CD14-positive monocyte (primary cell): ENCODE data around the genes GPX7 and TCEANC2.

DNA sequence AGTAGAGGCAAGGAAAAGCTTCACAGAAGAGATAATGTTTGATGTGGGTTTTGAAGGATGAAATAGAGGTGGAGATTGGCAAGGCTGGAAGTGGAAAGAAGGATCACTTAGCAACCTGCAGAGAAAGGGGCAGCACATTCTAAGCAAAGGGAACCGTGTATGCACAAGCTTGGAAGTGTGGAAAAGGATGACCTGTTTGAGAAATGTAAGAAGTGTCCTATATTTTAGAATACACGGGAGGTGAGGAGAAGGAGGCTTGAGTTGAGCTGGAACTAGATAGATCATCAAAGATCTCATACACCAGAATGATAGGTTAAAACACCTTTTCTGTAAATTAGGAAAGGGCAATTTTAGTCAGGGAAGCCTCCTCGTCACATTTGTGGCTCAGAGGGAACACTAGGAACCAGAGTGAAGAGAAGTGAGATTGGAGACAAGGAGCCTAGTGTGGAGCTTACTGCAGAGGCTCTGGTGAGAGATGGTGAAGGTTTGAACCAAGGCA, 70.6 kb downstream of the OSBPL9 start:
- CAGE, long polyA plus RNA = no peak

- CAGE, long polyA plus RNA = no peak
Observed at GRCh38 chr1:51790649-51791362, 87.7 kb downstream of the NRDC start.

DNA sequence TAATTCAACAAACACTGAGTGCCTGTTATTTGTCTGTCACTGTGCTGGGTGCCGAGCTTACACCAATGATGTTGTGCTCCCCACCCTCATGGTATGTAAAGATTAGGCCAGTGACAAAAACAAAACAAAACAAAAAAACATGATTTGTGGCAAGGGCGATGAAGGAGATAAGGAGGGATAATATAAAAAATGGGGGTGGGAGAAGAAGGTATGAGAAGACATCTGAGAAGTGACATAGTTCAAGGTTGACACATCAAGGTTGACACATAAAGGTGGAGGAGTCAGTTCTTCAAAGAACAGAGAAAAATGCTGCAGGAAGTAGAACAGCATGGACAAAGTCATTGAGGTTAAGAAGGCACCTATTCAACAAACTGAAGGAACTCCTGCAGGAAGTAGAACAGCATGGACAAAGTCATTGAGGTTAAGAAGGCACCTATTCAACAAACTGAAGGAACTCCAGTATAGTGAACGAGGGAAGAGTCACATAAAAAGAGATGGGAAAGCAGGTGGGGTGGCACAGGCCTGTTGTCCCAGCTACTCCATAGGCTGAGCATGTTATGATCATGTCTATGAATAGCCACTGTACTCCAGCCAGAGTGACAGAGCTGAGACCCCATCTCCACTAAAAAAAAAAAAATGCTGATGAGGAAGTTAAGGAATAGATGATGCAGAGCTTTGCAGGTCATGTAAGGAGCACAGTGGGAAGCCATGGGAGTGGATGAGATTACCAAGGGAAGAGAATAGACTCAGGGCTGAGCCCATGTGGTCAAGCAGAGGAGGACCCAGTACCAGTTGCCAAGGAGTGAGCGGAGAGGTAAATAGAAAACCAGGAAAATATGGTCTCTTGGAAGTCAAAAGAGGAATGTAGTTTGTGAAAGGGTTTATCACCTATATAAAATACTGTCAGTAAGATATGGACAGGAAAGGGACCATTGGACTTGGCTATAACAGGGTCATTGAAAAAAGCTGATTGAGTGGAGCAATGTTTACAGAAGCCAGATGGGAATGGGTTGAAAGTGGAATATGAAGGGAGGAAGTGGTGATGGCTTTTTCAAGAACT, 101.6 kb downstream of the ZFYVE9 start:
- CAGE, long polyA plus RNA = no peak

- CAGE, long polyA plus RNA = no peak
Observed at GRCh38 chr1:52356793-52357400, 9.1 kb downstream of the CC2D1B start.

GRCh38 chr1:52602187-52603332, at the start of gene GPX7:
GPX7 (plus strand) TSS chr1:52602371.
- CAGE, long polyA plus RNA = no peak

DNA sequence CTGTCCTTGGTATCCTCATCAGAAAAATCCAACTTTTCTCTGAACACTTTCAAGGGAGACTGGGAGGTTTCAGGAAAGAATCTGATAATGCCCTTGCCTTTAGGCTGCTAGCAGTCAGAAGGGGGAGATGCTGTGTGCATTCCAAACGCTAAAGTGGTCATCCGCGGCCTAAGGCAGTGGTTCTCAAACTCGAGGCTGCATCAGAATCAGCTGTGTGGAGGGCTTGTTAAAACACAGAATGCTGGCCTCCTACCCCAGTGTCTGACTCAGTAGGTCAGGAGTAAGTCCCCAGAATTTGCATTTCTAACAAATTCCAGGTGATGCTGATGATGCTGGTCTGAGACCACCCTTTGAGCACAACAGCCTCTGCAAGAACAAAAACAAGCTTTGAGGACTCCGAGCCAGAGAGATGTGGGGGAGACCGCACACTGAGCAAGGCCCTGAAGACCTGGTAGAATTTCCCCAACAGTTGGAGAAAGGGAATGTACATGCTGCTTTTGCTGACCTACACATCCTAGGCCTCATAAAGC, 26.9 kb downstream of the SHISAL2A start:
- CAGE, long polyA plus RNA = no peak

DNA sequence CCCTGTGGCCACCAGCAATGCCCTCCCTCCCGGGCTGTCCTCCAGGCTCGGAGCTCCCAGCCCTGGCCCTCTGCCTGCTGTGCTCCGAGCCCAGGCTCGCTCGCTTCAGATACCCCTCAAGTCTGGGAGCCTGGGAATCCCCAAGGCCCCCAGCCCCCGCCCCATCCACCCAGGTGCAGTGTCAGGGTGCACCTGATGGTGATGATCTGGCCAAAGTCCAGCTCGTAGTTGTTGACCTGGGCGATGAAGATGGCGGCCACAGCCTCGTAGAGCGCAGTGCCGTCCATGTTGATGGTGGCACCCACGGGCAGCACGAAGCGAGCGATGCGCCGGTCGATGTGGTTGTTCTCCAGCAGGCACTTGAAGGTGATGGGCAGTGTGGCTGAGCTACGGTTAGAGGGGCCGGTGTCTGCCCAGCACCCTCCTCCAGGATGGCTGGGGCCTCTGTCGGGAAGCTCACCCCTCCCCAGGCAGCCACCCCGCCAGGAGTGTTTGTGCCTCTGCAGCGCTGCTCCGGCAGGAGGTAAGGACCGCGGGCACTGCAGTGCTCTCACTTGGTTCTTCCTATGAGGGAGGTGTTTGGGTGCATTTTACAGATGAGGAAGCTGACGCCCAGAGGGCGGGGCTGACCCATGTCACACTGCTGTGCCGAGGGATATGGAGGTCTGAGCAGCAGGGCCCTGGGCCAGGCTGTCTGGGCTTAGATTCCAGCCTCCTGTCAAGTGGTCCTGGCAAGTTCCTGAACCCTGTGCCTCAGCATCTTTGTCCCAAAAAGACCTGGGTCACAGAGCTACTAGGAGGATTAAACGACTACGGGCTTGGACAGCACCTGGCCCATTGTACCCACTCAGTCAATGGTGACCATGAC, 28.6 kb downstream of the PODN start:
- CAGE, long polyA plus RNA = no peak

GRCh38 chr1:53135256-53135712, 7.2 kb downstream of the SLC1A7 start:
- CAGE, long polyA plus RNA = no peak

DNA sequence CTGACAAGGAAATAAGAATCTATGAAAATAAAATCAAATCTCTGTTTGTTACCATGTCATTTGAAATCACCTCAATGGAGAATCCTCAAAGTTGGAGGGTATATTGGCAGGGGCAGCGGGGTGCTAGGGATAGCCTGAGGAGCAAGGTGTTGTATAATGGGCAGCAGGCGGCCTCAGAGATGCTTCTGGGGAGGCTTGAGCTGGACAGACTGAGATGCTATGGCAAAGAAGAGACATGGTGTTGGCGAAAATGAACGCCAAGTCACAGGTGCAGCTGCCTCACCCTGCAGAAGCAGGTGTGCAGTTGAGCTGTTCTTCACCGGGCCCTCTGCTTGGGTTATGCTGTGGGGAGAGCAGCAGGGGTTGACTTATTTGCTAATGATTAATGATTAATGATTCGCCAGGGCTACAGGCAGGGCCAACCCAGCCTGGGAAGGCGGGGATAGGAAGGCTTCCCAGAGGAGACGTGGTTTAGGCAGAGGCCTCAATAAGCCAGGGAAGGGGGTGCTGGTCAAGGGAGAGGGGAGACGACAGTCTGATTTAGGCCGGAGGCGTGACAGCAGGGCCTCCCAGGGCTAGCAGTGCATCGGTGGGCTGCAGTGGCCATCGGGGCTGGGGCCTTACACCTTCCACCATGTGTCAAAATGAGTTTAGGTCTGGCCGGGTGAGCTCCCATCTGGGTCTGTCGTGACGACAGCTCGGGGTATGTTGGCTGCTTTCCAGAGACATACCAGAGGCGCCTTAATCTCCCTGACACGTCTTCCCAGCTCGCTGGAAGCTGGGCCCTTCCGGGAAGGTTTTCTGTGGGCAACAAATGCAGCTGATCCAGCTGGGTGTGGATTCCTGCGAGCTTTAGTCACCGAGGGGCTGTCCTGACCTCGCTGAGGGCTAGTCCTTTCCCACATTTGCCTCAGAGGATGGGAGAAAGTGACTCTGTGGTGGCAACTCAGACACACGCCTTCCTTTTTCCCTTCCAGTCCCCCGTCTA, 3.5 kb upstream of the SLC1A7 start:
- CAGE, long polyA plus RNA = no peak

- CAGE, long polyA plus RNA = no peak
Observed at GRCh38 chr1:53213013-53213922, 7.2 kb downstream of the CZIB start.

DNA sequence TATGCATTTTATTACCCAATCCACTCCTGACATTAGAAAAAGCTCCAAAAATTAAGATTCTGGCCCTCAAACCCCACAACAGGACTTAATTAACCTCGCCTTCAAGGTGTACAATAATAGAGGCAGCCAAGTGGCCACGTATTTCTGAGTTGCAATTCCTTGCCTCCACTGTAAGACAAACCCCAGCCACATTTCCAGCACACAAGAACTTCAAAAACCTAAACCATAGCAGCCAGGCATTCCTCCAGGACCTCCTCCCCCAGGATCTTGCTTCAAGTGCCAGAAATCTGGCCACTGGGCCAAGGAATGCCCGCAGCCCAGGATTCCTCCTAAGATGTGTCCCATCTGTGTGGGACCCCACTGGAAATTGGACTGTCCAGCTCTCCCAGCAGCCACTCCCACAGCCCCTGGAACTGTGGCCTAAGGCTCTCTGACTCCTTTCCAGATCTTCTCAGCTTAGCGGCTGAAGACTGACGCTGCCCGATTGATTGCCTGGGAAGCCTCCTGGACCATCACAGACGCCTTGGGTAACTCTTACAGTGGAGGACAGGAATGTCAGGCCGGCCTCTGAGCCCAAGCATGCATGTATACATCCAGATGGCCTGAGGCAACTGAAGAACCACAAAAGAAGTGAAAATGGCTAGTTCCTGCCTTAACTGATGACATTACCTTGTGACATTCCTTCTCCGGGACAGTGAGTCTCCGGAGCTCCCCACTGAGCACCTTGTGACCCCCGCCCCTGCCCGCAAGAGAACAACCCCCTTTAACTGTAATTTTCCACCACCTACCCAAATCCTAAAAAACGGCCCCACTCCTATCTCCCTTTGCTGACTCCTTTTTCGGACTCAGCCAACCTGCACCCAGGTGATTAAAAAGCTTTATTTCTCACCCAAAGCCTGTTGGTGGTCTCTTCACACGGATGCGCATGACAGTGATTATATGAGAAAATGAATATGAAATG, 24.7 kb upstream of the DMRTB1 start:
- CAGE, long polyA plus RNA = no peak

- CAGE, long polyA plus RNA = no peak
Observed at GRCh38 chr1:53592225-53592756, 133.1 kb downstream of the DMRTB1 start.

GRCh38 chr1:53896716-53897356, 2.8 kb downstream of the DIO1 start:
- CAGE, long polyA plus RNA = no peak

DNA sequence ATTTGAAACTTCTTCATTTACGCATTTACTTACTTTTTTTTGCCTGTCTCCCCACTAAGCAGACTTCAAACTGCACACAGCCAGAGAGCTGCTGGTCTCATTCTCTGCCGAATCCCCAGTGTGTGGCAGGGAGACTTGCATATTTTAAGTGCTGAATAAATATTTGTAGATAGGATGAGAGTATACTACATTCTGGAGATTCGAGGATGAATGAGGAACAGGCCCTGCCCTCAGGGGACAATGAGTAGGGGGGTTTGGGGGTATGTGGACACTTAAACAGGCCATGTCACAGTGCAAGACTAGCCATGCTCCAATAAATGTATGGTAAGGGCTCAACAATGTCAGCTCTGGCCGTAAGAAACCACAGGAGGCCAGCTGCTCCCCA, 8.3 kb downstream of the DIO1 start:
- CAGE, long polyA plus RNA = no peak

DNA sequence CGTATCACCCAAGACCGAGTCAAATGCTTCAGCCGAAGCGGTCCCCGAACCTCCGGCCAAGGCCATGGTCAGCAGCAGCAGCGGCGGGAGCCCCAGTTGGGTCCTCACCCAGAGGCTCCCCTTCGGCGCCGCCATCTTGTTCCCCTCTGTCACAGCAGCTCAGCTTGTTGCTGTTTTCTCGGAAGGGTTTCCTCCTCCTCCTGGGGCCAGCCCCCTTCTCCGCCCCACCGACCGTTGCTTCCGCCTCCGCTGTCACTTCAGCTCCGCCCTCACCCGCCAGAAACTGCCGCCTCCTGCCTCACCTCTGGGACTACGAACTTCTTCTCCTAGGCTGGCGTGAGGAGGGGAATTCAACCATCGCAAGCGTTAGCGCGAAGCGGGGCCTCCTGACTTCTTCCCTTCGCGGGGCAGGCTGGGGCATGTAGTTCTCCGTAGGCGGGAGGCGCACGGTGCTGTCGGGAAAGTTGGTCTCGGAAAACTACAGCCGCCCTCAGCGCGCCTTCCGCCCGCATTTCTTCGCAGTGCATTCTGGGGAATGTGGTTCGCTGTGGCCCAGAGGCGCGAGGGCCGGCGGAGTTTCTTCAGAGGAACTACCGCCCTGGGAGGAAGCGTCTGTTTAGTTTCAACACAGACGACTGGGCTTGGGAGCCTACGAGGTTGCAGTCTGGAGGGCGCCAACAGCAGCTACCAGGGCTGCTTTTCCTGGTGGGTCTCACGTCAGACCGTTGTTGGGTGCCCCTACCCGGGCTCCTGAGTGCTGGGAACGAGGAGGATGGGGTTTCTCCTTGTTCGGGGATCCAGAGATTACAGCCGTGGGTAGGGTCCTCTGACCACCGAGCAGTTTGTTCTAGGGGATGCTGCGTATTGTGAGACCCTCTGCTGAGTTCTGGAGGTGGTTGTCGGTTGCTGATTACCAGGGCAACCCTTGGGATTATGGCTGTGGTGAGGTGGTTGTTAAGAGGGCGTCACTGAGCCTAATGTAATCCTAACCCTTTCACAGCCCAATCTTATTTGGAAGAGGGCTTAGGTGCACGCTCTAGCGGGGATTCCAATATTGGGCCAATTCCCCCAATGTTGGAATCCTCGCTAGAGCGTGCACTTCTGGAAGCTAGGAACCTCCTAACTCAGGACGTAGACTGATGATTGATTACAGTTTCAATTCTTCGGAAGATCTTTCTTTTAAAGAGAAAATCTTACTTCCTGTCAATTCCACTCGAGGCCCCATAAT, at the start of gene TCEANC2:
Gene TCEANC2 (plus strand): TSS at position 555 of the 1,228 bp plus-strand sequence.
- CAGE, long polyA plus RNA = start-site peak on the minus strand centred at position 147 of the sequence, 9 bp wide, 135 and 96 reads in 2 replicates; start-site peak on the minus strand centred at position 363 of the sequence, 32 bp wide, 51 and 62 reads in 2 replicates; start-site peak on the plus strand centred at position 592 of the sequence, 94 bp wide, 231 and 209 reads in 2 replicates

GRCh38 chr1:54153766-54154237, 1.0 kb upstream of the CDCP2 start:
- CAGE, long polyA plus RNA = no peak

GRCh38 chr1:54216016-54216542, 16.1 kb downstream of the MRPL37 start:
- CAGE, long polyA plus RNA = no peak

- CAGE, long polyA plus RNA = no peak
Observed at GRCh38 chr1:54227072-54227738, 27.2 kb downstream of the MRPL37 start.

- CAGE, long polyA plus RNA = no peak
Observed at GRCh38 chr1:54240522-54241784, 41.0 kb downstream of the MRPL37 start.

- CAGE, long polyA plus RNA = no peak
Observed at GRCh38 chr1:54280289-54281171, 80.6 kb downstream of the MRPL37 start.